Melanocyte of skin (primary cell): Measurements from ENCODE around the genes CLEC4D and A2M.

DNA sequence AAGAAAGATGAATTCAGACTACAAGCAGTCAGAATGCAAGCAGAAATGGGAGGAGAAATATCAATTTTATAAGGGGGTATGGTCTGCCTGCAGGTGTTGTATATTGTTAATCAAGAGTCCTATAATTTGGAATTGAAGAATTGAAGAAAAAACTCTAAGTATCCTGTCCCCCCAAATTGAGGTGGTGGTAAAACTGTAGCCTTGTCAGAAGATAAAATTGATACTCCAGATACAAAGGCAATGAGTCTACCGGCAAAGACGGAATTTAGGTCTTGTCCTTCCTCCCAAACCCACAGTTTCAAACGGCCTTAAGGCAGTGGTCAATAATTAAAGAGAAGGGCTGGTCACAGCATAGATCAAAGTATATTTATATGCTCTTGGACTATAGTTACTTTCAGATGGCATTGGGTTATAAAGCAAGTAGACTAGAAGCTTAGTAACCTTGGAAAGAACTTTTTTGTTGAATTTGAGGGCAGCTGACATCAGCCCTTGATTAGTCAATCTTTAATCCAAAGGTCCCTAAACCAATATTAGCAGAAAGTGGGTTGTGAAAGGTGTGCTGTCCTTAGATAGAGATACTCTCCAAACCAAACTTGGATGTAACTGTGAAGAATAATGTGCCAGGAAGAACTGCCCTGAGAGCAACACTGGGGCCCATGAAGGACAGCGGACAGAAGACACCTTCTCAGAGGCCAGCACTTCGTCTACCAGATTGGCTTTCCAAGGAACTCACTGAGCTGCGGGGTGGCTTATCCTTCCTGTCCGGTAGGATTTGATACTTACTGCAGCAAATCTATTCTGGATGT lies 10.7 kb downstream of the CD163 start:
- CAGE, long polyA plus RNA, 2 experiments: no peak in any of the 2 experiments

DNA sequence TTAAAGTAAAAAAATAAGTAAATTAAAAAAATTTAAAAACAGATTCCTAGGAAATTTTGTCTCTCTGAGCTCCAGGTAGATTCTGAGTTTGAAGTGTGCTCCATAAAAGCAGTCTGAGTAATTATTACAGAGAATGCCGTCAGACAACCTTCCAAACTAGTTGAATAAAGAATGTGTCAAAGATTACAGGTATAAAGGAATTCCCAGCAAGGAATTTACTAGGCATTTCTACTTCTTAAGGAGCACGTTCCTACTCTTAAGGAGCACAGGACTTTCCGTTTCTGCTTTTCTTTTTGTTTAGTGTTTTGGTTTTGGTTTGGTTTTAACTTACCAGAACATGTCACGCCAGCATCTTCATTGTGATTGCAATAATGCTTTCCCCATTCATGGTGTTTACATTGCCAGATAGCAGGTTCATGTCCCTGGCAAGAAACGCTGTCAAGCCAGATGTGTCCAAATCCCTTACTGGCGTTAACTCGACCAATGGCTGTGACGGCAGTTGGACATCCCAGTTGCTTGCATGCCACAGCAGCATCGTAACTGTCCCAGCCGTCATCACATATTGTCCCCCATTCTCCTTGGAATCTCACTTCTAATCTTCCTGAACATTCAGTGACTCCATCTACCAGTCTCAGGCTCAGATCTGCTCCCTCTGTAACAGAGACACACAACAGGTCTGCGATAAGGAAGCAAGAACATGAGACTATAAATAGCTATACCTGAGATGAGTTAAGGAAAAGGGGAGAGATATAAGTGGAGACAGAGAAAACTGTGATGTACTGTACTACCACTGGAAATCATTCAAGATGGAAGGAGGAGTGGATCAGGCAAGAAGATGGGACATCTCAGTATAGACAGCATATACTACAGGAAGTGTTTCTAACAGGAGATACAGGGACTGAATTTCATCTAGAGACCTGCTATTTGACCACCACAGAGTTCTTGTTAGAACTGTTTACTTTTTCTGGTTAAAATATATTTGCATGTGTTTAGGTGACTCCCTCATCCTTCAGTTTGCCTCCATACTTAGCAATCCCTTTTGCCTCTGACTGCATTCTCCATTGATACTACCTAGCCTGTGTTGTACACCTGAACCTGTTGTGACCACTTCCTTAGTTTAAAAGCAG lies 6.7 kb downstream of the CD163 start:
- CAGE, long polyA plus RNA, 2 experiments: no peak in any of the 2 experiments

- CAGE, long polyA plus RNA, 2 experiments: no peak in any of the 2 experiments
Measured at GRCh38 chr12:7639749-7641033, 25.5 kb downstream of the APOBEC1 start.

DNA sequence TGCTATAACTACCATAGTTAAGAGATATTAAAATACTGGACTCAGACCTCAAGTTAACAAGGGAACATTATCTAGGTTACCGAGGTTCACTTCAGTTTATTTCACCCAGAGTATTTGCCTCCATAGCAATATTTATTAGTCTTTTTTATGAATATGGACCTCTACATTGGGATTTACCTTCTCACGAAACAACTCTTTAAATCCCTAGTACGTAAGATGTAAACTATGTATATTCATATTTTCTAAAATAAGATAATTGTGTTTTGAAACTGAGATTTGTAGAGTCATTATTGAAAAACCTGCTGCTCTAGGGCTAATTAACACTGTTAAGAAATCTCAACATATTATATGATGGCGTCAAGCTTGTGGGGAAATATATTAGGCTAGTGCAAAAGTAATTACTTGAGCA lies 9.1 kb downstream of the SLC2A3 start:
- CAGE, long polyA plus RNA, 2 experiments: no peak in any of the 2 experiments

GRCh38 chr12:8088367-8089034 lies 6.4 kb downstream of the NECAP1 start:
- CAGE, long polyA plus RNA, 2 experiments: no peak in any of the 2 experiments

DNA sequence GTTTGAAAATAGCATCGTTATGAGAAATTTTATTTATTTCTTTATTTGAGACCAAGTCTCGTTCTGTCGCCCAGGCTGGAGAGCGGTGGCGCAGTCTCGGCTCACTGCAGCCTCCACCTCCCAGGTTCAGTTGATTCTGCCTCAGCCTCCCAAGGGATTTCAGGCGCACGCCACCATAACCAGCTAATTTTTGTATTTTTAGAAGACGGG lies 7.2 kb downstream of the NECAP1 start:
- CAGE, long polyA plus RNA, 2 experiments: no peak in any of the 2 experiments

DNA sequence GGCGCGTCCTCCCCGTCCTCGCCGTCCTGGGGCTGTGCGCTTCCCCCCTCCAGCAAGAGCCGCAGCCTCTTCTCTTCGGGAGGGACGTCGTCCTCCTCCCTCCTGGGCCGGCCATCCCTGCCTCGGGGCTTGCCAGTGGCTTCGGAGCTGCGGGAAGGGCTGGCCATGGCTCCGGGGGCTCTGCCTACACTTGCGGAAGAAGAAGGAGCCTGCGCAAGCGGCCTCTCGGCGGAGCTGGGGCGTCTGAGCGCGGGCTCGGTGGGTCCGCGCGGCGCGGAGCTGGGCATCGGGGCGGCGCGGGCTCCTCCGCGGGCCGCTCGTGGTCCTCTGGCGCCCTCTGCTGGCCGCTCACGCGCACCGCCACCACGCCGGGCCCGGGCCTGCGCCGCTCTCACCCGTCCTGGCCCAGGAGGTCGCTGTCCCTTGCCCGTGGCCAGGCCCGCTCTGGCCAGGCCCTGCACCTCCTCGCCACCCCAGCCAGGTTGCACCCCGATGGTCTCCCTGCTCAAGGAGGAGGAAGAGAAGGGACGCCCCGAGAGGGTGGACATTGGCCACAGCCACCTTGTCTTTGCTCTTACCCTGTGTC lies 59.2 kb upstream of the CLEC6A start:
- CAGE, long polyA plus RNA, 2 experiments: no peak in any of the 2 experiments

GRCh38 chr12:8513397-8513643 lies at the start of gene CLEC4D:
Gene CLEC4D, plus strand, starts transcription at chr12:8513503.
- CAGE, long polyA plus RNA, 2 experiments: no peak in any of the 2 experiments

- CAGE, long polyA plus RNA, 2 experiments: no peak in any of the 2 experiments
Measured at GRCh38 chr12:8629185-8629740, 16.6 kb upstream of the AICDA start.

DNA sequence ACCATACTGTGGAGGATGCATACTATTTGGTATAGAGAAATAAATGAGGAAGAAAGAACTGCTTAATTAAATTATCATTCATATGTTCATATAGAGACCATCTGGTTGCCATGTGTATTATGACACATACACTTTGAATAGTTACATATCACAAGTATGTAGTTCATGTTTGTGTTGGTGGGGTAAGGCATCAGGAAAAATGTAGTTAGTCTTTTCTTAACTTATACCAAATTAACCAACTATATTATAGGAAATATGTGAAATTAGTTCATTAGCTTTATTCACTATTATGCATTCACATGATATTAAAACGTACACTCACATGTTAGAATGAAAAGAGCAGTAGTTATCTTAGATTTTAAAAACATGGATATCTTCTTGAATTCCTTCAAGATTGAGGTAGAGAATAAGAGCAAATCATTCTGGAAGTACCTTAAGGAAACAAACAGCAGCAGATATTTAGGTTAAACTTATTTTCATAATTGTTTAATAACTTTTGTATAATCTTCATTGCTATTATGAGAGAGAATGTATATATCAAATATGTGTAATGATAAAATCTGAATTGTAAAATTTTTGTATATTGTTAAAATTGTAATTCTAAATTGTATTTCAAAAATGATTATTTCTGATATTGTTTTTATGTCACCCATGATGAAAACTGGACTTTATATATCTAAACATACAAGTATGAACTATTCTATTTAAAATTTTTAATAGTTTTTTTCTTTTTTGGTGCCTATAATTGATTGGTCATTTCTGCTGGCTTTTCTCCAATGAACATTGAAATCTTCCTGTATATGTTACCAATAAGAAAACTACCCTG lies 46.3 kb upstream of the A2ML1 start:
- CAGE, long polyA plus RNA, 2 experiments: no peak in any of the 2 experiments

DNA sequence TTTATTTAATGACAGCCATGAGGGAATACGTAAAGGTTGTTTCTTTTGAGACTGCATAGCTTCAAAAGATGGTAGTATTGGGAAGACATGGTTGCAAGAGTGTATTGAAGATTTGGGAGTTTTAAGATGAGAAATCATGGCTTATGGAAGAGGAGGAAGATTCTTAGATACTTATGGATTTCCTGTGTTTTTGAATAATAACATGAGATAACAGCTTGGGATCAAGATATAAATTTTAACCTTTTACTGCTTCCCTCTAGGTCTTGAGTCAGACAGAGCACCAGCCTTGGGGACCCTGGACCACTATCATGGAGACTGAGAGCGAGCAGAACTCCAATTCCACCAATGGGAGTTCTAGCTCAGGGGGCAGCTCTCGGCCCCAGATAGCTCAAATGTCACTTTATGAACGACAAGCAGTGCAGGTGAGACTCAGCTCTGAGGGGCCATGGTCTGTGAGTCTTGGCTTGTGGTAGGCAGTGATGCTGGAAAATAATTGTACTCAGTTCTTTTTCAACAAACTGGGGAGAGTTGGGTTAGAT lies 3.1 kb downstream of the PHC1 start:
- CAGE, long polyA plus RNA, 2 experiments: no peak in any of the 2 experiments

DNA sequence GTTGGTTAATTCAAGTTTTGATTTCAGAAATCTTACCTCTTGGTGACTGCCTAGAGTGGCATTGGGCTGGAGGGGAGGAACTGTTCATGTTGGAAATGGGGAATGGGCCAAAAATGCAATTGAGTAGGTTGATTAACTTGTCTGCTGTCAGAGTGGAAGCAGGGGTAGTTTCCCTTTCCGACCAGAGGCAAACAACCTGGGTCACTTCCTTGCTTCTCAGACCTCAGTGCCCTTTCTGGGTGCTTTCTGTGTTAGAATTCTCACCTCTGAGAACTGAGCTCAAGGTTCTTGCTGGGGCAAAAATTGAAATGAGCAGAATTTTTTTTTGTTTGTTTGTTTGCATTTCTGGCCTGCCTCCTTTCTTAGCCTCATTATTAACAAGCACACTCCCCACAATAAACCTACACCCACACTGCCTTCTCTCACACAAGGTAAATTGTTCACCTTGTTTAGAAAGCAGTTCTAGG lies 2.3 kb upstream of the M6PR start:
- CAGE, long polyA plus RNA, 2 experiments: no peak in any of the 2 experiments

DNA sequence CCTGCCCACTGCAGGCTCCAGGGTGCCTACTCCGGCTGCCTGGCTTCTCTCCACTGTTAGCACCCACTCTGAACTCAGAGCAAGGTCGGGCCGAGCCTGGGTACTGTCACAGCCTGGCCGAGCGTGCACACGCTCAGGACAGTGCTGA lies 50.5 kb downstream of the A2M start:
- CAGE, long polyA plus RNA, 2 experiments: no peak in any of the 2 experiments

GRCh38 chr12:9065784-9065896 lies 50.1 kb downstream of the A2M start:
- CAGE, long polyA plus RNA, 2 experiments: no peak in any of the 2 experiments

- CAGE, long polyA plus RNA, 2 experiments: no peak in any of the 2 experiments
Measured at GRCh38 chr12:9103330-9104229, 12.1 kb downstream of the A2M start.

DNA sequence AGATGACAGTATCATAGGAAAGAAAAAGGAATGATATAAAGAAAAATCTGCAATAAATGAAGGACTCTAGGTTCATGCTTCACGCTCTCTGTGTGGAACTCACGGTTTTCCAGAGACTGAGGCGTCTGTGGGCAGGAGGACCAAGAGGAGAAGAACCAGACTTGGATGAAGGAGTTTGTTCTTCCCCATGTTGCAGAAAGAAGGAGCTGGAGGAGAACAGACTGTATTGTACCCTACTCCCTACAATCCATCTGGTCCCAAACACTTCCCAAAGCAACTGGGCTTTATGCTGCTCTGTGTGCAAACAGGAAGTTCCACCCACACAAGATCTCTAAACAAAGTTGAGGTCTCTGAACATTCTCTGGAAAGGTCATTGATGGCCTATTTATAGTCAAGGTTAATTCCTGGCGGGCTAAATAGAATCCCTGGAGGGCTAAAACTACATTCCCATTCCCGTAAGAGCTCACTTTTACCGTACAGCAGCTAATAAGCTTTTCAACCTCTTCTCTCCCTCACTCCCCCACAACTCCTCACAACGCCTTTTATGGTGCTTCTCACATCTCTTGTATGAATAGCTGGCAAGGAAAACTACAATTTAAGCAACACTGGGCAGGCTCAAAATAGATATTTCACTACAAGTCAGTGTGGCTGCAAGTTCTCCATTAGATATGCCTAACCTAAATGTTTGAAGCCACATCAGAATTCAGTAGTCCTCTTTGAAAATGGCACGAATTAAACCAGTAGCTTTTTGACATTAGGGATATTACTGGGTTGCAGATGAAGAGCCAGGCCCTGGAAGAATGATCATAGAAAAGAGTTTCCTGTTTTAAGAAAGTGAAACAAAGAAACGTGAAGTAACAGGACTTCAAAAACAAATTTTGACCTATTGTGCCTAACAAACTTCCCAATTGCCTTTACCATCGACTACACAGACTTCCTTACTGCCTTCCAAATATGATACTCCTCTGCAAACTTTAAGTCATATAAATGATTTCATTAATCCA lies at the start of gene A2M:
Gene A2M (minus strand): TSS at position 259 of the 1,004 bp plus-strand sequence.
- CAGE, long polyA plus RNA, 2 experiments: no peak in any of the 2 experiments

DNA sequence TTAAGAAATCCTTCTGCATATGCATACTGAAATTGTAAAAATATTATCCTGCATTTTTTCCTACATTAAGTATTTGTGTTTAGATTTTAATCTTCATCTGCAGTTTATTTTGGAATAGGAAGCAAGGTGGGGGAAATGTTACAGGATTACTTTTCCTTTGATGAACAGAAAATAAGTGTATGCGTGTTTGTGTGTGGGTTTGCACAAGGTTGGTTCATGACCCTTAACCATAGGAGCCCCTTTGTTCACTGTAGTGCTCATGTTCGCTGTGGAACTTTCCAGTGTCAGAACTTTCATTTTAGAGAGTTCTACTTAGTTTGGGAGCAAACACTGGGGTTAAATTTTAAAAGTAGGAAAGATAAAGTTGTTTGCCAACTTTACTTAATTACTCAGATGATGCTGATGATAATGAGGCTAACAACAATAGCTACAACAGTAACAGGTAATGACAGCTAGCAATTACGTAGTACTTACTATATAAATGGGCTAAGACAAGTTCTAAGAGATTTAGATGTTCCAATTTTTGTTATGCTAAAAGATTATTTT lies 6.5 kb upstream of the A2M start:
- CAGE, long polyA plus RNA, 2 experiments: no peak in any of the 2 experiments

GRCh38 chr12:9406159-9406773 lies 198.1 kb upstream of the PZP start:
- CAGE, long polyA plus RNA, 2 experiments: start-site peak on the minus strand in 1 of 2 experiments, at chr12:9406402-9406566 at its widest, 326 to 576 reads per replicate

DNA sequence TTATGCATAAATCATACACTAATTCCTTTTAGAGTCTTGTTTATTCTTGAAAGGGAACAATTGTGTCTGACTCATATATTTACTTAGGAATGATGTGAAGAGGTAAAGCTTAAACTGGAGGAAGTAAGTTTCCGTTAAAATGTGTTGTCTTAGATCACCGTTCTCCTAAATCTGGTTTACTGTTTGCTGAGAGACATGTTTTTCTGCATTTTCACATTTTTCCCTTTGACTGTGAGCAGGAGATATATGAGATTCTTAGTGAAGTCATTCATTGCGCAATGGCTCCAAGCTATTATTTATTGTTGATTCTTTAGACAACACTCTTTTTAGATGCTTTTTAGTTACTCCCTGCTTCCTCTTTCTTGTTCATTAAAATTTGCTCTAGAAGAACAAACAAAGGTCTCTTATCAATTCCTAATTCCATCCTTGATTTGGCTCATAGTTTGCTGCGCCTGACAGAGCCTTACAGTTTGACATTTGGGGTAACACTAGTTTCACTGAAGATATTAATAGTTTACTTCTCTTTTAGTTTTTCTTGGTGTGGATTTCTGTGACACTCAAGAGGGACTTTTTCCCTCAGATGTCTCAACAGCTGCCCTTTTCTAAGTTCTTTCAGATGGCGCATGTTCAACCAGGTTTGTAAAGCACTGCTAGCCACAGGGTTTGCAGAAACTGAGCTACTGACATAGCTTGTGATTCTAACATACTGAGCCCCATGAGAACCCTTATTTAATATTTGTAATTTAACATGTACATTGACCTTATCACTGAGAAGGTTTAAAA lies 39.1 kb downstream of the CD69 start:
- CAGE, long polyA plus RNA, 2 experiments: no peak in any of the 2 experiments

GRCh38 chr12:9754890-9755796 lies 5.6 kb downstream of the CD69 start:
- CAGE, long polyA plus RNA, 2 experiments: no peak in any of the 2 experiments